Mononuclear cell (primary cell): ENCODE results near the genes SERPINE3, ATP7B, NEK3 and VPS36.

DNA sequence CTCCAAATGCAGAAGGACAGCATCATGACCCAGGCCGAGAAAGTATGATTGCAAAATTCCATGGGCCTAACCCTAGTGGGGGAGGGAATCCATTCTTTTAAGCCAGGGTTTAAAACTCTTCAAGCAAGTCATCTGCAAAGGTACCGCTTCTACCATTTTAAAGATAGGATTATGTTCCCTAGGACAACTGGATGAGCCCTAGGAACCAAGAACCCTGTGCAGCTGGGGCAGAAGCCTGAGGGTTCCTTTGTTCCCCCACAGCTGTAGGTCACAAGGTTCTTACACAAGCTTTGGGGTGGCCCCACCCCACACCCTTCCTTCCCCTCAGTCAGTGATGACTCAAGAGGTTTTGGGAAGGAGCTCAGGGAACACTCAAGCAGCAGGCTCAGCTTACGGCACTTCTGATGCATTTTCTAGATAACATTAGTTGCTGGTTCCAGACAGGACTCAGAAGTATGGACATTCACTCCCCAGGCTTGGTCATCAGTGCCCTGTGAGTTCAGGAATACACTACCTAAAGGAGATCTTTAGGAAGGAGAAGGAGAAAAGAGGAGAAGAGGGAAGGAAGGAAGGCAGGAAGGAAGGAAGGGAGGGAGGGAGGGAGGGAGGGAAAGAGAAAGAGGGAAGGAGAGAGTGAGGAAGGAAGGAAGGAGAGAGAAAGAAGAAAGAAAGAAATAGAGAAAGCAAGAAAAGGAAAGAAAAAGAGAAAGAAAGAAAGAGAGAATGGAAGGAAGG lies 13.7 kb downstream of the ARL11 start:
- RRBS, result no CpG with 5 or more reads among the region's 3 CpGs

DNA sequence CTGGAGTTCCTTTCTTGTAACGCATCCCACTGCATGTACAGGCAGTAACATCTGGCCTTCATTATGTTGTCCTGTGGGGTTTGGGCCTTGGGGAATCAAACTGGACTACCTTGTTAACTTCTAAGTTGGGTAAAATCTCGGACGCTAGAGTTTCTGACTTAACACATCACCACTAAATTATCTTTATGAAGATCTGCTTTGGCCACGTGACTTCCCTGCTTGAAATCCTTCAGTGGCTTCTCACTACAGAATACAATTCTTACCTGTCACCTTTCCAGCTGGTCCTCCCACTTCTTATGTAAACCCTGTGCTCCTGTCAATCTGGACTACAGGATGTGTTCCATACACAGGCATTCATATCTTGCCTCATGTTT lies 3.6 kb downstream of the EBPL start:
- RRBS, result no CpG with 5 or more reads among the region's 4 CpGs

- RRBS, result 2% methylated on average over 30 of the region's 69 CpGs
Observed at GRCh38 chr13:49996074-49996944, 533 bp upstream of the TRIM13 start.

- RRBS, result no CpG with 5 or more reads among the region's 2 CpGs
Observed at GRCh38 chr13:50045078-50045972, 30.1 kb downstream of the KCNRG start.

- RRBS, result 0% methylated on average over 3 of the region's 15 CpGs
Observed at GRCh38 chr13:50125443-50125607, 110.1 kb downstream of the KCNRG start.

- RRBS, result 65% methylated on average over 4 of the region's 13 CpGs
Observed at GRCh38 chr13:50365330-50366683, 350.6 kb downstream of the KCNRG start.

DNA sequence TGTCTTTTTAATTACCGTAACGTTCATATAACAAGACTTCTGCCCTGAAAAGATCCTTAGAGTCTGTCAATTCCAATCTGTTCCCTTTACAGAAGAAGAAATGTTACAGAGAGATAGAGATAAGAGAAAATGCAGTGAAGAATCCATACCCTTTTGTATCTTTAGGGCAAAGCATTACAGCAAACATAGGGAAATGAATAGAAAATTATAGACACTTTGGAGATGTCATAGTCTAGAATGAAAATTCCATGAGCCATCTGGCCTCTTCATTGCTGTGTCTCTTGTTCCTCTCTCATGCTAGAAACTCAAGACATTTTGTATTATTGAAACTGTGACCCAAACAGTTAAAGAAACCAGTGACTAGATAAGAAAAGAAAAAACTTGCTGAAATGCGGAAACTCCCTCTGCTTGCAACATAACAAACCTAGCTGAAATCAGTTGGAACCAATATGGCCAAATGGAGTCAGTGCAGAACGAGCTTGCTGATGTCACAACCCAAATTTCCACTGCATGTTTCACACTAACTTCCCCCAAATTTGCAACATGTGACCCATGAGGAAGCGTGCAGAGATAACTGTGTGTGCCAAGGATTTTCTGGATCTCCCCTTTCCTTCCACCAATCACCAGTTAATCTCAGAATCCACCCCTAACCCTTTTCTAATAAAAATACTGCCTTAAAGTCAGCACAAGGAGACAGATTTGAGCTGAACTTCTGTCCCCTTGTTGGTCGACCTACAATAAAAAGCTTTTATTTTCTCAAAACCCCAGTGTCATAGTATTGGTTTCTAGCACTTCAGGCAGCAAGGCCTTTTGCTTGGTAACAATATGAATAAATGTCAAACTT lies 208.0 kb downstream of the DLEU7 start:
- RRBS, result no CpG with 5 or more reads among the region's 6 CpGs

- RRBS, result no CpG with 5 or more reads among the region's 11 CpGs
Observed at GRCh38 chr13:51004202-51004582, 94.6 kb downstream of the RNASEH2B start.

DNA sequence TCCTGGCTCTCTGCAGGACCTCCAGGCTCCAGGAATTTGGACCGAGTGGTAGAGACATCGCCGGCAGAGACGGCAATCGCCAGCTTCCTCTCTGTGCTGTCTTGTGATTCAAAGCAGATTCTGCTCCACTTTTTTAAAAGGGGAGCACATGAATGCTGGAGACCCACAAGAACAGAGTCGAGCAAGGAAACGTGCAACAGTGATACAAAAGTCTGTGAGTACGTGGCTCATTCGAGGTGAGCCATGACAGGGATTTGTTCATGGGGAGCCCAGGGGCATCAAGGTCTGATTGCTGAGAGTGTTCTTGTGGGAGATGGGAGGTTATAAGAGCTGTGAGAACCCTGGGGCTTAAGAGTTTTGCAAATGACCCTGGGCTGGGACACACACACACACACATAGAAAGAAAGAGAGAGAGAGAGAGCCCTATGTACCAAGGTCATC lies at the start of gene SERPINE3:
Gene SERPINE3, plus strand, starts transcription at position 162 of the 441 bp plus-strand sequence.
- RRBS, result no CpG with 5 or more reads among the region's 9 CpGs

DNA sequence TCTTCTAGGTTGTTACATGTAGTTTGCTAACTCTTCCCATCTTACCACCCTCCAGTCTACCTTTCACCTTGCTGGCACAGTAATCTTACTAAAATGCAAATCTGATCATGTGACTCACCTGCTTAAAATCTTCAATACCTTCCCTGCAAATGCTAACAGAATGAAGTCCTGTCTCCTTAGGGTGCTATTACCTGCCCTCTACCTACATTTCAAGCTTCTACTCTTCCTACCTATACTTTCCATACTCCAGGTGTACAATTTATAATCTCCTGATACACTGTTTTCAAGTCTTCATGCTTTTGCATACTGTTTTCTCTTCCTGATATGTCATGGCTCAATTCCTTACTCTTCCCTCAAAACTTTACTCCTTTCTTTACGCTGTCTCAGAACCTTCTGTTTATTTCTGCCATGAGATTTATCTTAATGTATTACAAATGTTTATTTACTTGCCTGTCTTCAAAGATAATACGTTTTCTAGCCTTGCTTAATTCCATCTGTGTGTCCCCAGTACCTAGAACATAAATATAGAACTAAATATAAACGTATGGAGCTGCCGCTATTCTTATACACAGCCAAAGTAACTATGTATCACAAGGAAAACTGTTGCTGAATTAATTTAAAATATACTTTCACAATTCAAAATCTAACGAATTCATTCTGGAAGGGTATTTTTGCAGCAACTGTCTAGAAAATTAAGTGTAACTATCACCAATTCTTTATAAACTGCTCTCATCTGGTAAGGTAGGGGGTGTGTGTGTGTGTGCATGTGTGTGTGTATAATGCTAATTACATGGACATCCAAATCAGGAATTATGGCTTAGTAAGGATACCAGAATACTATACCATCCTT lies 30.0 kb downstream of the INTS6 start:
- RRBS, result no CpG with 5 or more reads among the region's 5 CpGs

DNA sequence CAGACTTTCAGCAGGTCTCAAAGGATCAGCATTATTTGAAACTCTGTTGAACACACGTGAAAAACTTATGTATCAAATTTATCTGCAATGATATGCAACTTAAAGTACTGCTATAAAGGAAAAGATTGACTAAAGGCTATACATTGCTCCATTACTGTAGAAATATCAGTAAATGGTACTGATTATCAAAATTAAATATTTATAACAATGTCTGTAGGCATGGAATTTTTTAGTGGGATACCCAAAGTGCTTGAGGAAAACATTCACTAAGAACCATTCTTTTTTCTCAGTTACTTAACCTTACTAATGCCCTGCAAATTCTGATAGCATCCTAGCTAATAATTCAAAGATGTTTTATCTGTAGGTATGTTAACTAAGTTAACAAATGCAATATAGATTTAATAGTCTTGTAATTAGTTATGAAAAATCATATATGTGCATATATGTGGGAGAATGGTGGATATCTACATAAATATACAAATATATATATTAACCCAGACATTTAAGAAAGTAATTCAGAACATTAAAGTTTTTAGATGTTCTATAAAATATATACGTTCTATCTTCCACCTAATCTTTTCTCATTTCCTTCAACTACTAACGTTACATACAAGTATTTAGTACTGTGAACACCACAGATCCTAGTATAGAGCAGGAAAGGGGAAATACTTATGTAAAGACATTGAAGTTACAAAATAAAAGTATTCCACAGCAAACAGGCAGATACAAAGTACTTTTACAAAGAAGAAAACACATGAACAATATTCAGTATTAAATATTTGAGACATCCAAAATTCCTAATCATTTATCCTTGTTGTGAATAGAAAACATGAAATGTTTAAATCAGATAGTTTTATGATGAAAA lies 4.4 kb downstream of the INTS6 start:
- RRBS, result no CpG with 5 or more reads among the region's 3 CpGs

DNA sequence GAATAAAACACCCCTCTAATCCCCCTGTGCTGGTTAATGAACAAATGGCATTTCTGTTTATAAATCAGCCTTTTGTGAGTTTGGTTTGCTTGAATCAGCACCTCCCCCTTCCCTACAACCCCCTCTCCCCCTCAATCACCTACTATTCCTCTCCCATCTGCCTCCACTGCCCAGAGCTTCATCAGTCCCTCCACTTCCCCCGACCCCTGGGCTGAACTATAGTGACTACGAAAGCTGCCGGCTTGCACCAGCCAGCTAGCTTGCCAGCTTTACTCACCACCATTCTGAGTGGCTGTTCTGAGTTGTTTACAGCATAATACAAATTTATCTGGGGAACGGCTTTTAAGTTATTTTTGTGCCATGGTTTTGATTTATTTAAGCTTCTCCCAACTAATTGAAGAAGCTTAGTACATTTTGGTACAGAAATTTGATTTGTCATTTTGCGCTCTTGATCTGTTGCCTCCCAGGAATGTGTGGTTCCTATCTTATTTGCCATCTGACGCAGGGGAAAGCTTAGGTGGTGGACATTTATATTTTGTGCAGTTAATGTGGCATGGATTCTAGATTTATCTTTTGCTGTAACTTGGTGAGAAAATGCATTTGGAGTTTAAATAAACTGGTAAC lies 41.7 kb upstream of the WDFY2 start:
- RRBS, result no CpG with 5 or more reads among the region's 6 CpGs

DNA sequence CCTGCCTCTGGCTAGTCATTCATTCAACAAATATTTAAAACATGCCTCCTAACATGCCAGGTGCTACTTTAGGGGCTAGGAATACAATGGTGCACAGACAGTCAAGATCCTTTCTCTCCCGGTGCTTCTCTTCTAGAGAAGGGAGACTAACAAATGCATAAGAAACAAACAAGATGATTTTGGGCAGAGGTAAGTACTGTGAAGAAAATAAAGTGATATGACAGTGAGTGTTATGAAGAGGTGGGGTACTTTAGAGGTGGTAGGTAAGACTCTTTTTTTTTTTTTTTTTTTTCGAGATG lies 7.4 kb upstream of the WDFY2 start:
- RRBS, result no CpG with 5 or more reads among the region's 2 CpGs

- RRBS, result no CpG with 5 or more reads among the region's 7 CpGs
Observed at GRCh38 chr13:51822168-51822513, 18.2 kb upstream of the DHRS12 start.

DNA sequence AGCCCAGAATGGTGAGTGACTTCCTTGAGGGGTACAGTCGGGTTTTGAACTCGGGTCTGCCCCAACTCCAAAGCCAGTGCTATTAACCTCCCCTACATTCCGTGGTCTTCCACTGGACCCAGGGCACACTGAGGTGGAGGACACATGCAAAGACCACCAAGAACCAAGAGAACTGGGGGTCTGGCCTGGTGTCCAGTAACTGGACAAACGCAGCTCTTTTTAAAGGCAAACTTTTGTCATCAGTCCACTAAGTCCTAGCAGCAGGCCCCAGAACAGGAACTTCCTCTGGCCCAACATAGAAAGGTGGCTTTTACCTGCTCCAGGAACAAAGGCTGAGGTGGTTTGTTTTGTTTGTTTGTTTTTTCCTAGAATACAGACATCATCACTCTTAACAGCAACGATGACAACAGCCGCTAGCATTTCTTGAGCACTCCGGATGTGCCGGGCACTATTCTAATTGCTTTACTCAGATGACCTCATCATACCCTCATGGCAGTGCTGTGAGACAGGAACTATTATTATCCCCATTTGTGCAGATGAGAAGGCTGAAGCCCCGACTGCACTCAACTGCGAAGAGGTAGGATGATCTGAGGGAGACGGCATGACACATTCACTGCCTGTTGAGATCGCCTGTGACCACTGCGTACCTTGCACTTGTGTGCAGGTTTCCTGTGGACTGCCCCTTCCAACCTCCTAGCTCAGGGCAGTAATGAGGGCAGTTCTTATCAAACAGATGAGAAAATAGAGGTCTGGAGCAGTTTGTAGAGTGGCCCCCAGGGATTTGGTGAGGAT lies 66.4 kb downstream of the CCDC70 start:
- RRBS, result no CpG with 5 or more reads among the region's 13 CpGs

- RRBS, result no CpG with 5 or more reads among the region's 11 CpGs
Observed at GRCh38 chr13:51958030-51958801, 53.0 kb downstream of the ATP7B start.

- RRBS, result 2% methylated on average over 38 of the region's 110 CpGs
Observed at GRCh38 chr13:52010940-52012283, at the start of gene ATP7B. Gene ATP7B, minus strand, starts transcription at chr13:52011450.

DNA sequence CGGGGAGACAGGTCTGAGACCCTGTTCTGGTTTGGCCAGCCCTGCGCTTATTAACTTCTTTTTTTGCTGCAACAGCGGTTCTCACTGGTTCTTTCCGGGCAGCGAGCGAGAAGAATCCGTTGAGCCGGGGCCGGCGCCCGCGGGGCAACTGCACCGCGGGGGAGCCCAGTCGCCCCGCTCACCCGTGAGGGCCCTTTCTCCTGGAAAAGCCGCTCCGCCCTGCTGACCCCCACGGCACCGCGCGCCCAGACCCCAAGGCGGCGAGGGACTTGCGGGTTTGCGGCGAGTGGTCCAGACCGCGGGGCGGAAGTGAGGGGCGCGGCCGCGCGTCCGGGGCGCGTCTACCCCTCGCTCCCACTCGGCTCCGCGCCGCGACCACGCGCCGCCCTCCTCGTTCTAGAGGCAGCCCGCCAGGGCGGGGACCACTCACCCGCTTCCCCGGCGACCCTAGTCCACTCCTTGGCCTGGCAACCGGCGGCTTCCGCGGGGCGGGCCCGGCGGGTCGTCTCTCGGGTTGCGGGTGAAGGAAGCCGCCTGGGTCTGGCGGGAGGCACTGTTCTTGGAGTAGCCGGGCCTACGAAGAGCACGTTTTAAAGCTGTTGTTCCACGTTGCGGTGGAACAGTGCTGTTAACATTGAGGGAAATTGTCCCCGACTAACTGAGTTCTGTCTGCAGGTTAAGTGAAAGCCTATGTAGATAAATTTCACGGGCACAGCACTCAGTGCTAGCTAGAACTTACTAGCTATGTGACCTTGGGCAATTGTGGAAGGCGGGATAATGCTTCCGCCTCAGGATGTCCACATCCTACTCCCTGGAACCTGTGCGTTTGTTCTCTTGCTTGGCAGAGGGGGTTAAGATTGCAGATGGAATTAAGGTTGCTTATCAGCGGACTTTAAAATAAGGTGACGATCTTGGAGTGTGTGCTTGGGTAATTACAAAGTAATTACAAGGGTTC lies at the start of gene NEK3:
Gene NEK3, minus strand, starts transcription at position 485 of the 955 bp plus-strand sequence.
- RRBS, result 1% methylated on average over 17 of the region's 78 CpGs

DNA sequence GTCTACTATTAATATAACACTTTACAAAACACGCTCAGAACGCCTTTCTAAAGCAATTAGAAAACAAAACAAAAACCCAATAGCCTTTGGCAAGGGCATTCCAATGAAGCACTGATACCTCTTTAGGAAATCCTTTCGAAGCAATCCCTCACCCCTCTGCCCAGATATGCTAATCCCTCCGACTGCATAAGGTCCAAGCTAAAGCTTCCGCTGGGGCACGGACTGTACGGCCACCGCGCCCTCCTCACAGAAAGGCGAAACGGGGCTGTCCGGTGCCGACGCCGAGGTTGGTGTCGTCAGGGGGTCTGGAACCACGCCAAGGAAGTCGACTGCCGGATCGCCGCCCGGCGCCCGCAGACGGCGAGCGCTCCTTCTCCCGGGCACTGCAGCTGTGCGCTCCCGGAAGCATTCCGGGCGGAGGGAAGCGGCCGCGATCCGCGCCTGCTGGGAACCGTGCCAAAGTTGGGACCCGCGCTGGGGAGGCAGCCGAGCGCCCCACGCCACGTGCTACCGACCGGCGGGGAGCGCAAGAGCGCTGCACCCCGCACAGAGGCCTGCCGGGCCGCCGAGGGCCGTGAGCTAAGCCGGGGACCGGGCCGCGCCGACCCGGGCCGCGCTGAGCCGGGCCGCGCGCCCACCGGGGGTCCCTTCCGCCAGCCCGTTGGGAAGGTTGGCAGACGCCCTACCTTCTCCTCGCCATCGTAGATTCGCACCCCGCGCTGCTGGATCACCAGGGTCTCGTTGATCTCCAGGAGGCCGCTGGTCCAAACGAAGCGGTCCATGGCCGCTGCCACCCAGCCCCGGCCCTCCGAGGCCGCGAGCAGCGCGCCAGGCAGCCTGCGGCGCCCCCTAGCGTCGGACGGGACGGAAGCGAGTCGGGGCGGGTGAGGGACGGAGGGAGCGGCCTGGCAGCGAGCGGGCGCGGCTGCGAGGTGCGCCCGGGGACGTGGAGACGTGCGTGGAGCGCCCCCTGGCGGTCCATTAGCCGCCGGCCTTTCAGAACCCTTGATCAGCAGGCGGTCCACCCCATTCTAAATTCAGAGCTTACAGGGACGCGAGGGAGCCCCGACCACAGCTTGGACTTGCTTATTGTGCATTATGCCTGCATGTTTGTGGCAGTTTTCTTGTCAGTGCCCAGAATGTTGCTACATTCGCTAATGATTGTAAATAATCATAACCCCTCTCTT lies at the start of gene VPS36:
Gene VPS36, minus strand, starts transcription at position 822 of the 1,187 bp plus-strand sequence.
- RRBS, result 1% methylated on average over 46 of the region's 116 CpGs

- RRBS, result 21% methylated on average over 13 of the region's 147 CpGs
Observed at GRCh38 chr13:53200722-53201995, 172.5 kb downstream of the OLFM4 start.